WTC11 (cell line): ENCODE results near the genes LRR1 and MAP4K5.

GRCh38 chr14:45891560-45892157 lies 638.7 kb upstream of the MIS18BP1 start:
- PRO-cap = no peak

DNA sequence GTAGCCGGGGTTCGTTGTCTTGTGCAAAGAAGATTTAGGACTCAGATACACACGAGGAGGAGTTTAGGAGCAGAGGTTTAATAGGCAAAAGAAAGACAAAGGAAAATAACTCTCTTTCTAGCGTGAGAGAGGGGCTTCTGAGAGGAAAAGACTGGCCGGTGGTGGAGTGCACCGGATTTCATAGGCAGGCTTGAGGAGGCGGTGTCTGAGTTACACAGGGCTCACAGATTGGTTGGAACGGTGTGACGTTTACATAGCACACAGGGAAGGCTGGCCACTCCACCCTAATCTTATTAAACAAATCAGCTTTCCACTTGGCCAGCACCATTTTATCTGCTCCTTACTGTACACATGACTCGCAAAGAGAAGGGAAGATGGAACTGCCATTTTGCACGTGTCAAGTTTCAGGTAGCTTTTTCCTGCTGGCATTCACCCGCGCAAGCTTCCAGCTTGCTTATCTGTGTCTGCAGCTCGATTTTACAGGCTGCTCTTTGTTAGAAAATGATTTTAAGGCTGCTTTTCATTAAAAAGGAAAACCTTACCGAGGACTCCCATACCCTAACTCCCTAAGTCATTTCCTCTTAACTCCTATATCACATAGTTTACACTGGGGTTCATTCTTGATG lies 587.7 kb downstream of the RPL10L start:
- PRO-cap = no peak

DNA sequence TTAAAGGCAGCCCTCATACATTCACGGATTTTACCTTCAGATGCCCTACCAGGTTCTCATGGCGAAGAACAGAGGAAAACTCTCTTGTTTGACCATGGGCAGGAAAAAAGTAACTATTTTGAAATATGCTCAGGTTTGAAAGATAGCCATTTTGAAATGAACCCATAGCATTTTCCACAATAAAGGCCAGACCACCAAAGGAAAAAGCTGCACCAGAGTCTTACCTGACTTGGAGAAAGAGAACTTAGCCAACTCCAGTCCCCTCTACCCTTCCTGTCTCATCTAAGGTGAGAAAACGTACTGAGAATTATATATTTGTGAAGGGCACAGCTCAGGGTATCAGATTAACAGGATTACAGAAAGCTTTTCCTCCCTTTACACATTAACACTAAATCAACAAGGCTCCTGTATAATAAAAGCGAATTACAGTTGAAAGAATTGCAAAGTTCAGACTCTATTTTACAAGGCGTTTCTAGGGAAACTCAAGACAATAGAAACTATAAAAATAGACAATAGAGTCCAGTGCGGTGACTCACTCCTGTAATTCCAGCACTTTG lies 82.6 kb upstream of the RPL10L start:
- PRO-cap = no peak

DNA sequence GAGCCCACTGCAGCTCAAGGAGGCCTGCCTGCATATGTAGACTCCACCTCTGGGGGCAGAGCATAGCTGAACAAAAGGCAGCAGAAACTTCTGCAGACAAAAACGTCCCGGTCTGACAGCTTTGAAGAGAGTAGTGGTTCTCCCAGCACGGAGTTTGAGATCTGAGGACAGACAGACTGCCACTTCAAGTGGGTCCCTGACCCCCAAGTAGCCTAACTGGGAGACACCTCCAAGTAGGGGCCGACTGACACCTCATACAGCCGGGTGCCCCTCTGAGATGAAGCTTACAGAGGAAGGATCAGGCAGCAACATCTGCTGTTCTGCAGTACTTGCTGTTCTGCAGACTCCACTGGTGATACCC lies 931.8 kb upstream of the MDGA2 start:
- PRO-cap = no peak

DNA sequence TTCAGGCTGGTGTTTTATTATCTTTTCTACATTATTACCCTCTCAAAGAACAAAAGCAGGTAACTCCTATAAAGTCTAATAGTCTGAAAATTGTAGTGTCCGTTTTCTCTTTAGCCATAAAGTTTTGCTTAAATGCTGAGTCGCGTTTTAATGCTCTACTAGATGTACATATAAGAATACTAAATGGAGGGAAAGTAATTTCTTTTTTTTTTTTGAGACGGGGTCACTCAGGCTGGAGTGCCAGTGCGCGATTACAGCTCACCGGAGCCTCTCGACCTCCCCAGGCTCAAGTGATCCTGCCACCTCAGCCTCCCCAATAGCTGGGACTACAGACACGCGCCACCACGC lies 1.3 kb upstream of the LRR1 start:
- PRO-cap = no peak

DNA sequence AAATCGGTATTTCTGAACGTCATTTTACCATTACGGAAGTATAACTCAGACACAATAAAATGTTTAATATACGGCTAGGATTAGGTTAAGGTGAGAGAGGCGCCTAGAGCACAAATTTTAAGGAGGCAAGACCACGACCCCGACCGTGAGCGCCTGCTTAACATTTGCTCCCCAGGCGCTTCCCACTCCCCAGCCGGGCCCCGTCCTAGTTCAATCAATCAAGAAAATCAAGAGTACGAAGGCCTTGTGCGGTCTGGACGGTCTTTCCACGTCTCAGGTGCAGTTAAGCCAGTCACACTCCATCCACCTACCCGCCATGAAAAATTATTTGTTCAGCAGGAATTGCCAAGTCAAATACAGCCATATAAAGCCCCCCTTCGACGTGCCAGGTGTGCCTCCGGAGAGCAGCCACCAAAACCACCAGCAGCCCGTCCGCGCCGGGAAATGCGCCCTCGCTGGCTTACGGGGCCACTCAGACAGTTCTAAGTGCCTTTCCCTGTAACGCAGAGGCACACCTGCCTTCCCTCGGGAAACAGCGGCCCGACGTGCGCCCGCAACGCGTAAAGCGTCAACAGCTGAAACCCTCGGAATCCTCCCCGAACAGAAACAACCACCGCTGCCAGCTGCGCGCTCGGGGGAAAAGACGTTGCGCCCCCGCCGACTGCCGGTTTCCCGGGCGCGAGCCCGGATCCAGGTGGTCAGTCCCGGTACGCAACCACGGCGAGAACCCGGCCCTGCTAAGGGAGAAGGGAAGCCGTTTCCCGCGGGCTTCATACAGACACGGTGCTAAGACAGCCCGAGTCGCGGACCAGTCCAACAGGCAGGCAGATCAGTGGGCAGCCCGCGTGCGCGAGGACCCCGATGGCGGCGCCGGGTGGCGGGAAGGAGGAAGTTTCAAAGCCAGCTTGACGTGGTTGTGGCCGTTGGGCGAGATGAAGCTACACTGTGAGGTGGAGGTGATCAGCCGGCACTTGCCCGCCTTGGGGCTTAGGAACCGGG lies at the start of gene LRR1:
Gene LRR1, plus strand, starts transcription at position 852 of the 999 bp plus-strand sequence.
- PRO-cap = unidirectional peak, plus-strand start at position 363 of the sequence; bidirectional peak, plus-strand start at position 609 of the sequence, minus-strand start at position 604 of the sequence; bidirectional peak, plus-strand start at position 970 of the sequence, minus-strand start at position 826 of the sequence

- PRO-cap = no peak
Observed at GRCh38 chr14:49840545-49840942, 12.0 kb downstream of the NEMF start.

- PRO-cap = no peak
Observed at GRCh38 chr14:49896430-49896912, 3.6 kb downstream of the ARF6 start.

DNA sequence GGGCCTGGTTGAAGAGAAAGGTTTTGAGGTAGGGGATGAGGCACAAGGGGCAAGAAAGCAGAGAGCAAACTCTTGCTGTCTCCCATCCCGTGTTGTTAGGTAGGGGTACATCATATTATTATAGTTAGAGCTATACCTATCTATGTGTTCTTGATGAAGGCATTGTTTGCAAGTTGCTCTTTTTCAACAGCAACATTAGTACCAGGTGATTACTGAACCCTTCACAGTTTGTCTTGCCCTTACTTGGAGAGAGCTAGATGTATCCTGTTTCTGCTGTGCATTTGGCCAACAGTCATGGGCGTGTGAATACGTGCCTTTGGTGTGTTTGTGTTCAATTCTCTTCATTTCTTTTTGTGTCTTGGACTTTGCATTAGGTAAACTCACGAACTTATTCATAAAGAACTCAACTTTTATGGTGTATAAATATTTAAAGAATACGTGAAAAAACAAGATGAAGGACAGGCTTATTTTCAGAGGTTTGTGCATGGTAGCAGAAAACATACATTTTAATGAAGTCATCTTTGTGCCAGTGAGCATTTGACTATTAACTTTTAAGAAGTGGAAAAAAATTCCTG lies 14.3 kb downstream of the ARF6 start:
- PRO-cap = no peak

GRCh38 chr14:49957366-49957823 lies 64.5 kb downstream of the ARF6 start:
- PRO-cap = no peak

GRCh38 chr14:50008653-50009467 lies 107.5 kb downstream of the VCPKMT start:
- PRO-cap = no peak

DNA sequence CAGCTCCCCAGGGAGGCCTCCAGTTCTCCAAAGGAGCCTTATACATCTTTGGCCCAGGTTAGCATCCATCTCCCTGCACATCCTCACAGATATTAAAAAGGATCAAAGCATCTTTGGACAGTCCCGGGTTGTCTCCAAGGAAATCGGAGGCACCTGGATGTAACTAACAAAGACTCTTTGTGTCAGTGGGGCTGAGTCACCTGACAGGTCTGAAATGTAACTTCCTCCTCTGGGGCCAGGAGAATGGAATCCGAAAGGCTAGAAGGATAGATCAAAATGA lies 103.0 kb downstream of the VCPKMT start:
- PRO-cap = no peak

- PRO-cap = no peak
Observed at GRCh38 chr14:50061387-50062119, 54.8 kb downstream of the VCPKMT start.

- PRO-cap = no peak
Observed at GRCh38 chr14:50062532-50063159, 53.7 kb downstream of the VCPKMT start.

- PRO-cap = bidirectional peak, plus-strand start at chr14:50312676, minus-strand start at chr14:50312627
Observed at GRCh38 chr14:50312437-50313016, 403 bp downstream of the DMAC2L start.

DNA sequence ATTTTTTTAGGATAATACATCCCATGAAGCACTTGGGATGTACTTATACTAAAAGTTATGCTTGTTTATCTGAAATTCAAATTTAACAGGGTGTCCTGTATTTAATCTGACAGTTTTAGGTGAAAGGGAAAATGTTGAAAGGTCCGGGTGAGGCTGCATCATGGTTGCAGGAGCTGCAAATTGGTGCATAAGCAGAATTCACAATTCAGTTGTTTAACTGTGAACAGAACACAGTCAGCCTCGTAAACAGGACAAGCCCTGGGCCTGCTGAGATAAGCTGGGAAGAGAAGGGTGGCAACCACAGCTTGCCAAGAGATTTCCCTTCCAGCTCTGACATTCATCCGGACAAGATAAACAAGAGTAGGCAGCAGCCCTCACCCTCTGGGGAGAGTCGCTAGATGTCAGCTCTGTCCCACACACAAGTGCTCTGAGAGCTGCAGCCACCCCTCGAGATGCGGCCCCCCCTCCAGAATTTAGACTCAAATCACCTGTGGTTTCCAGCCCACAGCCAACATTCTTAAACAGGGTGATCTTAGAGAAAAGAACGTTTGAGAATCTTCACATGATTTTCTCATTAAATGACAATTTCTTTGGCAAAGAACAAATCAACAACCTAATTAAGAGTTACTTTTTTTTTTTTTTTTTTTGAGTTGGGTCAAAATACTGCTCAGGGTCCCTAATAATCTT lies 30.5 kb downstream of the DMAC2L start:
- PRO-cap = no peak

GRCh38 chr14:50532220-50532955 lies at the start of gene MAP4K5:
MAP4K5 (minus strand) TSS chr14:50532569.
- PRO-cap = bidirectional peak, plus-strand start at chr14:50532687, minus-strand start at chr14:50532502

DNA sequence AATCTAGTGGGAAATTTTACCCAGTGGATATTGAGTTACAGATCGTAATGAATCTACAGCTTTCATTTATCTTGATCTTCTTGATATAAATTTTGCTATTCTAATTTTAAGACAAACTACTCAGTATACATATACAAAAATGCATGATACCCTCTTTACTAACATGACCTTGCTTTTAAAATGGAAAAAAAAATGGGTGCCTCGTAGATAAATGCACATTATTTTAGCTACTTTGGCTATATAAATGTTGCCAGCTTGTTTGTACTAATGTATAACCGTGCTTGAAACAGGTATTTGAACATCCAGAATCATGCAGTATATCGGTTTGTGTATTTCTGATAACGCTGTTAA lies 409 bp upstream of the ATL1 start:
- PRO-cap = no peak

- PRO-cap = no peak
Observed at GRCh38 chr14:50759674-50760662, 71.0 kb downstream of the NIN start.

- PRO-cap = no peak
Observed at GRCh38 chr14:50822759-50823055, 8.3 kb downstream of the NIN start.